NT2/D1 (cell line): ENCODE measurements around a stretch of chr6.

DNA sequence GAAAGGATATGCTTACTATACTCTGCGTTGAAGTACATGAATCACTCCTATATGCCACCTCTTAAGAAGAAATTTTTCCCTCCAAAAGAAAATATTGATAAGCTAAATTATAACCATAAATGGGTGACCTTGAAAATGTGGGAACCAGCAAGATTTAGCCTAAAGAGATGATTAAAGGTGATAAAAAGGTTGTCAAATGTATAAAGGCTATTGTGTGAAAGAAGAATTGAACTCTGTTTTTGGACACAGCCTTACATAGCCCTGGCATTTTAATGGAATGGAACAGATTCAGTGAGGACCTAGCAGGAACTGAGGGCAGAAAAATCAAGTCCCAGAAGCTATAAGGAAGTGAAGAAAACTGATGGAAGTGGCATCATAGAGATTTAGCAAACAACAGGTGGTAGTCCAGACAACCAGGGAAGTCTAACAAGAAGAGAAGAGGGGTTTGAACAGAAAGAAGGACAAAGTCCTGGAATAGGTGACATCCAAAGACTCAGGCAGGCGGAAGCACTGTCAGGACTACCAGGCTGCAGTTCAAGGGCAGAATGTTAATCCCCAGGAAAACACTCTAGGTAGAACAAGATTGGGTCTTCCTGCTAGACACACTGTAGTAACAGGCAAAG lies 1.9 kb upstream of the EPB41L2 start:
- RRBS, 2 experiments, result no CpG with 5 or more reads among the region's 2 CpGs

DNA sequence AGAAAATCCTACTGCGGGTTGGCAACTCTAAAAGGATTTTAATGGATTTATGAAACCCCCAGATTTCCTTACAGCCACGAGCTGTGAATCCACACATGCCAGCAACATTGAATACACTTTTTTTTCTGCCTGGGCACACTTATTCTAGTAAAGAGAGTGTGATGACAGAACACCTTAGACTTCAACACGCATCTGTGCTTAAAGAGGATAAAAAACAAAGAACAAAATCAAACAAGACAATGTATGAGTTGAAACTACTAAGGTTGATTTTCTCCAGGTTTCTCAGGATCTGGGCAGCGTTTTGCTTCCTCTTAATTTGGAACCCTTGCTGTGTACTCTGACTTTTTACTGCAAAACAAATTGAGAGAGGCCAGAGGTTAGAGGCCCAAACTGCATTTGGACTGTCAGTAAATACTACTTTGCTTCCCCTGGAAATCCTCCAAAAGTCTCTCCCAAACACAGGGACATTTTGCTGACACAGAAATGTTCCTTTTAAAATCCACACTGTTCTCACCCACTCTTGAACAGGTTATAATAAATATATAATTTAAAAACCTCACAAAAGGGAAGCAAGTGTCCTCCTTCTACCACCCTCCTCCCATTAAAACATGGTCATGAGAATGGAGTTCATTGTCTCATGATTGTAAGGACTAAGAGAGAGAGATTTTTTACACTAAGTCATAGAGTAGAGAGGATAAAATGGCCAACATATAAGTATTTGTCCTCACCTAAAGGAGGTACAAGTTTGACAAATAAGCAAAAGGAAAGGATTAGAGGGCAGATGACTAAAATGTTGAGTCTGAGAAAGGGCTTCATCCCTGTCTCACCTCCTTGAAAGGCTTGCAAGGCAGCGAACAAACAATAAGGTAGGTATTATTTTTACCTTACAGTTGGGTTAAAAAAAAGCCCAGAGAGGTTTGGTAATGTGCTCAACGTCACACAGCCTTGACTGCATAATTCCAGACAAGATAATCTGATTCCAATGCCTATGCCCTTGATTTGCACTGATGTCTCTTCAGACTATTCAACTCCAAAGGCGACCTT lies 1.2 kb downstream of the ARG1 start:
- RRBS, 2 experiments, result no CpG with 5 or more reads among the region's 7 CpGs

GRCh38 chr6:131586526-131587479 lies 13.8 kb downstream of the ARG1 start:
- RRBS, 2 experiments, result no CpG with 5 or more reads among the region's 5 CpGs

GRCh38 chr6:131844144-131844843 lies 36.5 kb downstream of the ENPP1 start:
- RRBS, 2 experiments, result no CpG with 5 or more reads among the region's 3 CpGs

DNA sequence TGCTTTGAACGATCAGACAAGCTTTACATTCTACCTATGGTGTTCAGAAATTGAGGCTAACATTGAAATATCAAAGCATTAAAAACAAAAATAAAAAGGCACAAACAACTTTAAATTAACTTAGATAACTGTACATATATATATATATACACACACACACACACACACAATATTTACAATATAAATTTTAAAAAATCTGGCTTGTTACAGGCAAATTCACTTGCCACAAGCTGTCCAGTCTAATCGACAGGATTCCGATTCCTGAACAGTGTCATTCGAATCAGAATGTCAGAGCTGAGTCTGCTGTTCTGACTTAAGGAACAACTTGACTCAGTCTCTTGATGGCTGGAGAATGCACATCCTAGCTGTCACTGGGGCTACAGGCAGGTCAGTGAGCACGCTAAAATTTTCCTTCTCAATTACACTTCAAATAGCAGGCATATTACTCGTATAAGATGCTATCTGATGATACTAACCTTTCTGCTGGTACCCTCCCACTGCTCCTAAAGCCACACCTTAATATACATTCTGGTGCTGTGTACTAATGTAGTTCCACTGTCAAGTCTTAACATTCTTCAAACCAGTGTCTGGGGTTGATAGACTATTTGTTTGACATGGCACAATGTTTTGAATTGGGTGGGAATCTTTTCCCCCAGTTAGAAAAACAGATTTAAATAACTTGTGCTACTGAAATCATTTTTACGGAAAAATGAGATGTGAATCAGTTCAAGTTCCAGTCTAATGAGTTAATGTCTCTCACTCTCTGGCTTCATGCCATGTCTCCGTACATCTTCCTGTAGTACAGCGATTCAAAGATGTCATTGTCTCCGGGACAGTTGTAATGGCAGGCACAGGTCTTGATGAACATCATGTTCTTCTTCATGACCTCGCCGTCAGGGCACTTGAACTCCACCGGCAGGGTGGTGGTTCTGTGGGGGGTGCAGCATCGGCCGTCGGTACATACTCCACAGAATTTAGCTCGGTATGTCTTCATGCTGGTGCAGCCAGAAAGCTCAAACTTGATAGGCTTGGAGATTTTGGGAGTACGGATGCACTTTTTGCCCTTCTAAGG lies 2.3 kb downstream of the CCN2 start:
- RRBS, 2 experiments, result 92 to 96% methylated on average over 4 of the region's 18 CpGs

DNA sequence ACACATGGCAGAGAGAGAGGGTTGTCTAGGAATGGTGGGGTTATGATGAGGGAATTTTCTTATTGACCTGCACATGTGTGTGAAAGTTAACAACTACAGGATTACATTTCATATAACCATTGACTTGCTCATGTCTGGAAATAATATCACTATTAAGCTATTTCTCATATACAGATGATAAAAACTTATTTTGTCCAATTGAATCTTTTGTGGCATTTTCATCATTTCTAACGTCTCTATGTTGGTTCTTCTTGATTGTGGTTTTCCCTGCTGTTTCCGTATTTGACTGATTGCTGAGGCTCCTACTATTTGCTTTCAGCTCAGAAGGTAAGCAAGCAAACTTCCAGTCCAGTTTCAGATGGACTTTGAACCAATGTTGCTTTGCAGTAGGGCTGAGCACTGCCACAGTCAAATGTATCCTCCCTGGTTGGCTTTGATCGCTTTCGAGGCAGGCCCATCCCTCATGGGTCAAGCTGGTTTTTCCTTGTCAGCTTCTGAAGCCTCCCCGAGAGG lies 7.6 kb upstream of the CCN2 start:
- RRBS, 2 experiments, result no CpG with 5 or more reads among the region's 5 CpGs

DNA sequence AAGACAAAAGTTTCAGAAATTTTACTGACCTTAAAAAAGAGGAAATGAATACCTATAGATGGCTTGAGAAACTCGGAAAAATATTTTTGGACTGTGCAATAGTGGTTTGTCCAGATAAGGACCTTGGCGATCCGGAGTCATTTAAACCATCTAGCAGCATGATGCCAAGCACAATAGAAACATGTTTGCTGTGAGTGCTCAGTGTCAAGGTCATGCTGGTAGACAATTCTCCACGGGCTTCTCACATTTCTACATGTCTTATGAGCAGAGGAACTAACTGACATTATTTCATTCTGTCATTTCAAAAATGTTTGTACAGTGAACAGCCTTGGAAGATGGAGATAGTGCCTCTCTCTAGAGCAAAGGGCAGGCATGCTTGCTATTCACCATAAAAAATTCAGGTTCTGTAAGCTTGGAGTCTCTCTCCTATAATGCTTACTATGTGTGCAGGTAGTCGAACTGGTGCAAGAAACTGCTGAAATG lies 25.4 kb upstream of the CCN2 start:
- RRBS, 2 experiments, result no CpG with 5 or more reads among the region's 5 CpGs

- RRBS, 2 experiments, result no CpG with 5 or more reads among the region's 8 CpGs
Observed at GRCh38 chr6:131980748-131981424, 29.7 kb upstream of the CCN2 start.

- RRBS, 2 experiments, result no CpG with 5 or more reads among the region's 13 CpGs
Observed at GRCh38 chr6:132130231-132131327, 179.4 kb upstream of the CCN2 start.

GRCh38 chr6:132135305-132135932 lies 184.2 kb upstream of the CCN2 start:
- RRBS, 2 experiments, result no CpG with 5 or more reads among the region's 9 CpGs

DNA sequence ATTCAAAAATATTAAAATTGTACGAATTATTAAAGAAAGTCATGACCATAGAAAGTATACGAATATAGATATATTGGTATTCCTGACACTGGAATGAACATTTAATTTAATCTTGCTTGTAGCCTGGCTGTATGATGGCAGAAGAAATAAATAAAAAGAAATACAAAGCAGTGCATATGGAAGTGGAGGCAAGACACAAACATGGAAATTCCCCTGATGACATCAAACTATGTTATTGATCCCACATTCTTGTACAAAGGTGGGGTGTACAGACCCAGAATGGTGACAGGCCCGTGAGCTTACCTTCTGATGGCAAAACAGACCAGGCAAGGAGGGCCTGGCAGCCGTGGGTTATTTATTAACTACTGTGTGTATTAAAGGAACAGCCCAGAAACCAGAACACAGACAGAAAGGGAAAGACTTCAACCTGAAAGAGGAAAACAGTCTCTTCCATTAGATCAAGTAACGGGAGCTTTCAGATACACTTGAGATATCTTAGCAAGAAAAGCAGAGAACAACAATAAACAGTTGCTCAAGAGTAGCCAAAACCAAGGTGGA lies 67.7 kb downstream of the MOXD1 start:
- RRBS, 2 experiments, result no CpG with 5 or more reads among the region's 5 CpGs

GRCh38 chr6:132716292-132716675 lies 2.4 kb upstream of the VNN1 start:
- RRBS, 2 experiments, result no CpG with 5 or more reads among the region's 7 CpGs

DNA sequence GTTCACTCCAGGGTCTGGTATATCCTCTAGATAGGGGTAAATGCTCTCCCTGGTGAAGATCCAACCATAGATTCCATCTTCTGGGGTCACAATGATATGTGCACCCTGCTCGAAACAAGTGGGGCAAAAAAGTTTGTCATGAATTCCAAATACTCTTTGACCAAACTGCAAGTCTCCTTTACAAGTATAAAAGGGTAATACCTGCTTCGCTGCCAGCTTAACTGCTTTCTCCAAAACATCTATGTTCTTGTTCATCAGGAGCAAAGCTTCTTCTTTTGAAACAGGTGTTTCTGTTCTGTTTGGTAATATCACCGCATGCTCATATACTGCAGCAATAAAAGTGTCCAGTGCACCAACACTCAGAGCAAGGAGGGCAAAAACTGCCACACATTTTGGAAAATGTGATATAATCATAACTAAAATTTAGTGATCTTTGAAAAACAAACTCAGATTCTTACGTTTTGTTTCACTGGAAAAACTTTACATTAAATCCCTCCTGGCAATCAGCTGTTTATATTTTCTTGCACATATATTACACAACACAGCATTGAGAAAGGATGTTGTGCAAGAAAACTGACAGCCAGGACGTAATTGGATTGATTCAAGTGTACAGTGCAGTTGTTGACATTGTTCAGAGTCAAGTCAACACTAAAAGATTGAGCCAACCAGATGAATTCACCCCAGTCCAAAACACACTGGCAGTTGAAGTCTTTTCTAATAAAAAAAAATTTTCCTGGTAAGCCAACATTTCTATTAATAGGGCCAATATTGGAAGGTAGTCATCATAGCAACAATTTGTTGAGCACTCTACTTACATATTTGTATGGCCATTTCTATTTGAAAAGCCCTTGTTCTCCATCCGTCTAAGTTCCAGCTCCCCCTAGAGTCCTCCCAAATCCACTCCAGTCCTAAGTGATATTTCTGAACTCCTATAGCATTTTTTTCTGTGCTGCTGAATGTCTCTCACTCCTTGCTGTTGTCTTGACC lies 20.7 kb upstream of the VNN1 start:
- RRBS, 2 experiments, result no CpG with 5 or more reads among the region's 6 CpGs

GRCh38 chr6:132763177-132763705 lies 5.5 kb upstream of the VNN2 start:
- RRBS, 2 experiments, result no CpG with 5 or more reads among the region's 4 CpGs

- RRBS, 2 experiments, result no CpG with 5 or more reads among the region's 8 CpGs
Observed at GRCh38 chr6:133749172-133750028, 139.5 kb upstream of the TCF21 start.

DNA sequence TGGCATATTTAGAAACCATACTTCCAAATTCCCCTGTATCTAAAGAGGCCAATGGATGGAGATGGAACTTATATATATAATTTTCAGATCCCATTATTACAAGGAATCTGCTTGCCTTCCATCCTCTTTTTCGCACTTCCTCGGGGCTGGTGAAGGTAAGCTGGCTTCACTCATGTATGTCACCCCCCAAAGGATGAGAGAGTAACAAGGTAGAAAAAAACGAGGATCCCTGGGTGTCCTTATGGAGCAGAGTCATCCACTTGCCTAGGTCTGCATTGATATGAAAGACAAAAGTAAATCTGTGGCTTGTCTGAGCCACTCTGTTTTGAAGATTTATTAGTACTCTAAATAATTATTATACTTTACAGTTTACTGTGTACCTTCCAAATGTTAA lies 7.0 kb upstream of the TCF21 start:
- RRBS, 2 experiments, result no CpG with 5 or more reads among the region's 3 CpGs

DNA sequence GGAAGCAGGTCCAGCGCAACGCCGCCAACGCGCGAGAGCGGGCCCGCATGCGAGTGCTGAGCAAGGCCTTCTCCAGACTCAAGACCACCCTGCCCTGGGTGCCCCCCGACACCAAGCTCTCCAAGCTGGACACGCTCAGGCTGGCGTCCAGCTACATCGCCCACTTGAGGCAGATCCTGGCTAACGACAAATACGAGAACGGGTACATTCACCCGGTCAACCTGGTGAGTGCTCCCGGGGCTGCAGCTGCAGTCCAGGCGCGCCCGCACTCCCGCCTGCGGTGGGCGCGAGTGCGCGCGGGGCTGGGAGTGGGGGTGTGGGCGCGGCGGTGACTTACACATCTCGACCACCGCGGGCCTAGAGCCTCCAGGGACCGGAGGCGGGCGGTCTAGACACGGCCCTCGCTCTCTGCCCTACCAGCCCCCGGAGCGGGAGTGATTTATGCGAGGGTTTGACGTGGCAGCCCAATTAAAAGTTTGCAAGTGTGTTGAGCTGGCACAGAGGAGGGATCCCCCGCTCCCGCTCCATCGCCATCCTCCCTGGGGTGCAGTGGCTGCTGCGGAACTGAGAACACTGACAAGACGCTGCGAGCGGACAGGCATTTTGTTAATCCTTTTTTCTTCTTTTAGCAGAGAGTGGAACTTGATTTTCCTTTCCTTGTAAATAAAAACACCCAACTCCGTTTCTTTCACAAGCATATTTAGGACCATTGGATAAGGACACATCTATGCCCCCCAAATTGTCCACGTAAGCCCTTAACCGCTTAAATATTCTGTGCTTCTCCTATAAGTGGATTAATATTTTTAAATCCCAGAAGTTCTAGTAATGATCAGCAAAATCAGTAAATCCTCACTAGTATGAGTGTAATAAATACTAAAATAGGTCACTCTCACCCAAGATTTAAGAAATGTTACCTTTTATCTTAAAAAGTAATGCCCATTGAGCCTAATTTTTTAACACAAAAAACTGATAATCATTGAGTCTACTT lies 1.0 kb downstream of the TCF21 start:
- RRBS, 2 experiments, result under 1 to 1% methylated on average over 6 of the region's 53 CpGs

GRCh38 chr6:134171412-134171962 lies 119.1 kb upstream of the SLC2A12 start:
- RRBS, 2 experiments, result no CpG with 5 or more reads among the region's 5 CpGs

DNA sequence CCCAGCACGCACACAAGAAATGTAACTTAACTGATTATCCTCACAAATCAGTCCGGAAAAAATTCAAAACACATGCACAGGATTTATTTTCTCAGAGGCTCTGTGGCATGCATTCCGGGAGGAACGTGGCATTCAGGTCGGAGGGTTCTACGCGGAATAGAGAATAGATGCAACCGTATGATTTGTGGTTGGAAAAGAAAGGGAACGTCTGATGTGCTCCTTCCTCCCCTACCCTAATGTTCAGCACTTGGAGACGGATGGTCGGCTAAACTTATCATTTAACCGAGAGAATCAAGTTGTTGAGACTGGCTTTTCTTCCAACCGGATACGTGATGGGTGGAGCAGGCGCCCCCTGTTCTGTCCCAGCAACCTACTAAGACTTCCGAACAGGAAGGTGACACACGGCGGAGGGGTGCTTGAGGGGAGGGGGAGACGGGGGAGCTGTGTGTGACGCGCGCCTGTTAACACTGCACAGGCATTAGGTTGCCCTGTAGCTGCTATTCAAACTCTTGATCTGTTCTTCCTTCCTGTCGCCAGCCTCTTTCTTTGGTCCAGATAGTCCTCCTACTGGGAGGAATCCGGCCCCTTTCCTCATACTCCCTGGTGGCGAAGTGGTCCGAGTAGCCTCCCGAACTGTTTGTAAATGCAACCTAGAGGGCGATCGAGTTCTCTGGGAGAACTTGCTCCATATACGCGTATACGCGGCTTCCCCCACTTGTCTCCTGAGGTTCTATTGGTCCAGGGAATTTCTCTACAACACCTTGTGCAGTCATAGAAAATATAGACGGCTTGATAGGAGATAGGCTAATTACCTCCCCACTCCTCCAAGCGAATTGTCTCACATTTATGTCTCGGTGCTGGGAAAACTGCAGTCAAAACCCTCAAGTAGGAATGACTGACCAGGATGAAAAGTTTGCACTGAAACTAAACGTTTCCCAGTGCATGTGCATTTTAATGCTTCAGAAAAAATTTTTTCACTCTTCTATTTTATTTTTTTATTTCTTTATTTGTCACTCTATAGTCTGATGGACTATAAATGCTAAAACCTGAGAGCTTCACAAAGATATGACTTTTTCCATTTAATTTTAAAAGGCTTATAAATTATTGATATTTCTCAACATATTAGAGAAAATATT lies 125.9 kb upstream of the SLC2A12 start:
- RRBS, 2 experiments, result 75 to 100% methylated on average over 1 of the region's 37 CpGs